Neural crest cell (in vitro differentiated cells): ENCODE results near the gene ZBTB43.

GRCh38 chr9:124692311-124692831, 78.7 kb downstream of the NR6A1 start:
- PRO-cap: no peak

DNA sequence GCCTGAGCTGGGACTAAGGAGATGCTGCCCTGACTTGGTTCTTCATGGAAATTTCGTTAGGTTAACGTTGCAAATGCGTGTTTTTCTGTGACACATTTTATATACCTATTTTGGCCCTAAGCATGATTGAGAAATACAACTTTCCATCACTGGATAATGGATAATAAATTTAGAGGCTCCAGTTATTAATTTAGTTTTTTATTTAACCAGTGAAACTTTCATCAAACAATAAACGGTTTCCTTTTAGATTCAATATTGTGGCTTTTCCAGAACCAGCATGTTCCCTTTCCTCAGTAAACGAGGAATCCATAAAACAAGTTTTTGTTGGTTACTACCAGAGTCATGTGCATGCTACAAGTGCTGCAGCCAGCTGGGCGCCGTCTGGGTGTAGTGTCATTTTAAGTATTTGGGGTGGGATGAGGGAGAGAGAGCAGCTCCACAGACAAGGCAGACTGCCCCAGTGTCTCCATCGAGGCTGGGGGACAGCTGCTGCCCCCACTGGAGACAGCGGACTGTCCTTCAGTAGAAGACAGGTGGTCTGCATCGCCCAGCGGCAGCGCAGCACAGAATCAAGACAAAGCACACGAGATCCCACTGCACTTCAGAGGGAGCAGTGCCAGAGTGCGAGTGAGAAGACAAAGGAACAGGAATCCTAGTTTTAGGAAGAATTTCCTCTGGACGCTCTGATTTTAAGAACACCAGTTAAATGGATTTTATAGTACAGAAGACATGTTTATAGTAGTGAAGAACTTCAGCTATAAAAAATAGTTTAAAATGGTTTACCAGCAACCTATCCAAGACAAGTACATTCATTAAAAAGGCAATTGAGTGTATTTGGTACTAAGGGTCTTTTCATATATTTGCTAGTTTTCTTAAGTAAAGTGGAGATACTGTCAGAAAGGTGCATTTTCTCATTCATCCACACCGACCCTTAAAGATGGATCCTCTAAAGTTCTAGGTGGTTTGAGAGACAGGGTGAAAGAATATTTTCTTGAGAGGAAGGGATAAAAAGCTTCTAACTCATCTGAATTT, 17.4 kb downstream of the ARPC5L start:
- PRO-cap: no peak

- PRO-cap: bidirectional peak, plus-strand start at chr9:124941979, minus-strand start at chr9:124941774
These were observed 847 bp upstream of the GOLGA1 start for GRCh38 chr9:124941700-124942159.

DNA sequence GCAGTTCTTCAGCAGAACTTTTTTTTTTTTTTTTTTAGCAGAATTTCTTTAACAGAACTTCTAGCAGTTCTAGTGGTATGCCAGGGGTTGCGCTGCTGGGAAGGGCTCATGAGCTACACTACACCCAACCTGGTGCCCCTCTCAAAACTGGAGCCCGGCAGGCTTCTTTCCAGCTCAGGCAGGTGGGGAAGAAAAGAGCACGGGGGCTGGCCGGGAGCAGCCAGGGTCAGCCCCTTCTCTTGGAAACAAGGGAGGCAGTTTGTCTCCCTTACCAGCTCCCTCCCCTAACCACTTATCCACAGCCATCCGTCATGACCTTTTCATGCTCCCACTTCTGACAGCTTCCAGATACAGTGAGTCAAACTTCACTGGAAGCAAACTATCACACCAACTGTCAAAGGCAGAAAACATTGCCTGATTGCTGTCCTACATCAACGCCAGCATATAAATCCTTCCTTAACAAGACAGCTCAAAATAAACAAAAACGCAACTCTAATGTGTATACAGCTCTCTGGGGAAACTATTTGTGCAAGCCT, 211.5 kb downstream of the GAPVD1 start:
- PRO-cap: no peak

- PRO-cap: no peak
These were observed 221.6 kb downstream of the MAPKAP1 start for GRCh38 chr9:125485393-125485805.

GRCh38 chr9:125532497-125533243, 174.3 kb downstream of the MAPKAP1 start:
- PRO-cap: no peak

DNA sequence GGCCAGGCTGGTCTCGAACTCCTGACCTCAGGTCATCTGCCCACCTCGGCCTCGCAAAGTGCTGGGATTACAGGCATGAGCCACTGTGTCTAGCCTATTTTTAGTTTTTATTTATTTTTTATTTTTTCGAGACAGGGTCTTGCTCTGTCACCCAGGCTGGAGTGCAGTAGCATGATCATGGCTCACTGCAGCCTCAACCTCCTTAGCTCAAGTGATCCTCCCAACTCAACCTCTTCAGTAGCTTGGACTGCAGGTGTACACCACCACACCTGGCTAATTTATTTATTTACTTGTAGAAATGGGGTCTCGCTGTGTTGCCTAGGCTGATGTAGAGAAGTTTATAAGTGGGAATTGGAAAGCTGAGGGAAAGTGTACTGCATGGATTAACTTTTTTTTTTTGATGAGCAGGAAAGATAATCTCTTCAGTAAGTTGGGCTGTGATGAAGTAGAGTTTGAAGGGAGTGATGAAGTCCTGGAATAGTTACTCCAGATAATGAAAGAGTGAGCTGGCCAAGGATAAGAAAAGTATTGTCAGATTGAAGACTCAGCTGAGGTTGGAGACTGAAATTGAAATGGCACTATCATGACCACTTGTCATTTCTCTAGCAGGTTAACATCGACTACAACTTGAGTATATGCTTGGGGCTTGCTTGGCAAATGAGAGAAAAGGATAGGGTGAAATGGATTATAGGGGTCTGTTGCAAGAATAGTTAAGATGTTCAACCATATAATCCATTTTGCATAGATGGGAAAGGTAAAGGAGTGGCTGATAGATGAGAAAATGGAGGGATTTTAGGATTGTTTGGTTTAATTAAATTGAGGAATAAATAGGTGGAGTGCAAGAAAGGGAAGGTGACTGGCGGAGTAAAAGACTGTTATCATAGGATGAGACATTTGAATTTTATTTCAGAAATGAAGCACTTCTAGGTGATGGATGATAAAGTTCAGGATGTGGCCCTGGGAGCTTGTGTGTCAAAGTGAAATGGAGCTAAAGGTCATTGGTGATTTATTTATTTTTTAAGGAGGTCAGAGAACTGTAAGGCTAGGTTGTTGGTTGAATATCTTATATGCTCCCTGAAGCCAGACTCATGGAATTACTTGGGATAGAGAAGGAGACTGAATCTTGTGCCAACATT, 40.1 kb downstream of the PBX3 start:
- PRO-cap: no peak

GRCh38 chr9:126389957-126390295, 63.3 kb downstream of the MVB12B start:
- PRO-cap: no peak

GRCh38 chr9:126395385-126395663, 68.7 kb downstream of the MVB12B start:
- PRO-cap: no peak

- PRO-cap: no peak
These were observed 90.9 kb downstream of the LMX1B start for GRCh38 chr9:126704629-126705080.

DNA sequence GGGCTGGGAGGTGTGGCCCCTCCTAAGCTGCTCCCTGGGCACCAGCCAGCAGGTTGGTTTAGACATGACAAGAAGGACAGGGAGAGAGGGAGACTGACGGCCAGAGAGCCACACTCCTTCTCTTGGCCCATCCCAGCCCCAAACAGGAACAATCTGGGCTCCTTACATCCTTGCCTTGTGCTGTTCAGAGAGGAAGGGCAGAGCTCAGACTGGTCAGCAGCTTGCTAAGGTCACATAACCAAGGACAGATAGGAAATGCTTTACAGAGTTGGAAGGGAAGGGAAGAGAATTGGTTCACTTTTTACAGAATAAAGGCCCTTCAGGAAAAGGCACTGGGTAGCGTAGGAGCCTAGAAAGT, 94.5 kb downstream of the LMX1B start:
- PRO-cap: no peak

DNA sequence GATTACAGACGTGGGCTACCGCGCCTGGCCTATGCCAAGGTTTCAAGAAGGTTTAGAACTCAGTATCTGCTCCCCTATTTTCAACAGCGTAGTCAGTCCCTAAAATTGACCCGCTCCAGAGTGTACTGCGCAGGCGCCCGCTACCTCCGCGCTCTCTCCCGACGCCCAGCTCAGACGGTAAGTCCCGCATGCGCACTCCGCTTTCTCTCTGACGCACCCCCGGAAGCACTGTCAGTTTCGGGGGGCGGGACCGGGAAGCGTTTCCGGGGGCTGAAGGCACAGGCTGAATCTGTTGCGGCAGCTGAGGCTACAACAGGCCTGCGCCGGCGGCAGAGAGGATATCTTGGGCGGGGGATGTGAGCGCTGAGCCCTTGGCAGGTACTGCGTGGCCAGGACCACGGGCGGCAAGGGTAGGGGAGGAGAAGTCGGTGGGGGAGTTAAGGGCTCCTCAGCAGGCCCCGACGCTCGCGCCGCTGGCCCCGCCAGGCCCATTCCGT, at the start of gene ZBTB43:
Gene ZBTB43 (plus strand): TSS at position 286 of the 497 bp plus-strand sequence.
- PRO-cap: bidirectional peak, plus-strand start at position 310 of the sequence, minus-strand start at position 176 of the sequence

DNA sequence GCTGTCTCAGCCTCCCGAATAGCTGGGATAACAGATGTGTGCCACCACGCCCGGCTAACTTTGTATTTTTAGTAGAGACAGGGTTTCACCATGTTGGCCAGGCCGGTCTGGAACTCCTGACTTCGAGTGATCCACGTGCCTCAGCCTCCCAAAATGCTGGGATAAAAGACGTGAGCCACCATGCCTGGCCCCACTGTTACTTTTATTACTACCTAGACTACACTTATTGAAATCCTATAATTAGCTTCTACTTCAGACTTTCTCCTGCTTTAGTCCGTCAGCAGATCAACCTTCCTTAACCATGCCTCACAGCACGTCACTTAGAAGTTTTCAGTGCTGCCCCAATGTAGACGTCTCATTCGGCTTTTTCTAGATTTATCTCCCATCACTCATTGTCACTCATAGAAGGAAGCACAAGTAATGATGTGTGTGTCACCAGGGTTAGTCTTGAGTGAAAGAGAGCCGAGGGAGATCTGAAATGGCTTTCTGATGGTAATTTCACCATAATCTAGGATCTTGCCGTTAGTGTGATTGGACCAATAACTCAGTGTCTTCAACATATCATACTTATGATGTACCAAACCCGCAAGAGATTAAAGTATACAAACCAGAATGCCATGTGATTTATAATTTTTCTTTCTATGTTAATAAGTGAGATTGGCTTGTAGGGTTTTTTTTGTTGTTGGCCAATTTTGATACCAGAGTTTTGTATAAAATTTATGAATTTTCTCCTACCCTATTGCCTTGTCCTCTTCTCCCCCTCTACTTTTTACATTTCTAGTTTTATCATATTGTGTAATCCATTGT, 8.5 kb downstream of the ZBTB43 start:
- PRO-cap: no peak

DNA sequence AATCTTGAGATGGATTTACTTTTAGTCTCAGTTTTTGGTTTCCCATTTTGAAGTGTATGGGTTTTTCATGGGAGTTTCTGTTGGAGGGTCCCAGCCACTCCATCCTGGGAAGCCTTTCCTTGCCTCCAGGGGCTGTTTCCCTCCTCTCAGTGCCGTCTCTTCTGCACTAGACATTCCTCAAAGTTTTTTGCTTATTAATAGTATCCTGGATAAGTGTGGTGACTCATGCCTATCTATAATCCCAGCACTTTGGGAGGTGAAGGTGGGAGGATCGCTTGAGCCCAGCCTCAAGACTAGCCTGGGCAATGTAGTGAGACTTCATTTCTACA, 43.0 kb downstream of the RALGPS1 start:
- PRO-cap: no peak

- PRO-cap: no peak
These were observed 71.3 kb downstream of the RALGPS1 start for GRCh38 chr9:126985811-126986415.

GRCh38 chr9:126986626-126986991, 72.0 kb downstream of the RALGPS1 start:
- PRO-cap: no peak

GRCh38 chr9:127135945-127136144, 13.4 kb upstream of the ANGPTL2 start:
- PRO-cap: no peak

GRCh38 chr9:127199125-127199916, 65.3 kb upstream of the GARNL3 start:
- PRO-cap: unidirectional peak, minus-strand start at chr9:127199338

DNA sequence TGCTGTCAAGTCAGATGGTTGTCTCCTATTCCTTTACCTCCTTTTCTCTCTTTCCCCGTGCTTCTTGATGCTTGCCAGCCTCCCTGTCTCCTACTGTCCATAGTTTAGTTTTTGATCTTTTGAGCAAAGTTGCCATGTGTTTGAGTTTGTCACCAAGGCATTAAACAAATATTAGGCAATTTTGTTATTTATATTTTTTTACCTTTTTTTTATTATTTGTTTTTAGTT, 17.2 kb upstream of the GARNL3 start:
- PRO-cap: no peak

DNA sequence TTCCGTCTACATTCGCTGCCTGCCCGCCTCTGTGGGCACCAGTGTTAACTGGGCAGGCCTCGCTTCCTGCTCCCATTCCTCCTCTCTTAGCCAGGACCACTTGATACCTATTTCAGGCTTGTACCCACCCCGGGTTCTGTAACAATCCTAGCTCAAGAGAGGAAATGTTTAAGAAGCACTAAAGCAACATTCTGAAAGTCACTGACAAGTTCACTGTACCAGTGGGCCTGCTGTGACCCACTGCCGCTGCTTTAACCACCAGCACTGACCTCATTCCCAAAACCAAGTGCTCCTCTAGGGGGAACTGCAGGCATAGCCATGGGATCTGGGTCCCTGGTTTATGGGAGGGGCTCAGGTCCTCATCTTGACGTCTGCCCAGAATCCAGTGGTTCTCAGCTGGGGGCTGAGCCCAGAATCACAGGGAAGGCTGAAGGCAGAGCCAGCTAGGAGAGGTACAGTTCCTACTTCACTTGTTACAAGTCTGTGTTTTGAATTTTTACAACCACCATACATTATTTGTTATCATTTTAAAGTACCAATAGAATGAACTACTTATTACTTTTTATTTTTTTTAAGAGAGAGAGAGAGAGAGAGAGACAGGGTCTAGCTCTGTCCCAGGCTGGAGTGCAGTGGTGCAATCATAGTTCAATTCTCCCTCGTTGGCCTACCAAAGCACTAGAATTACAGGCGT, 36.1 kb upstream of the SLC2A8 start:
- PRO-cap: no peak